ENCODE data around the genes SULF2 and ARFGEF2.

GRCh38 chr20:47743710-47744107, 41.6 kb downstream of the SULF2 start:
- RRBS: no CpG with 5 or more reads among the region's 6 CpGs

DNA sequence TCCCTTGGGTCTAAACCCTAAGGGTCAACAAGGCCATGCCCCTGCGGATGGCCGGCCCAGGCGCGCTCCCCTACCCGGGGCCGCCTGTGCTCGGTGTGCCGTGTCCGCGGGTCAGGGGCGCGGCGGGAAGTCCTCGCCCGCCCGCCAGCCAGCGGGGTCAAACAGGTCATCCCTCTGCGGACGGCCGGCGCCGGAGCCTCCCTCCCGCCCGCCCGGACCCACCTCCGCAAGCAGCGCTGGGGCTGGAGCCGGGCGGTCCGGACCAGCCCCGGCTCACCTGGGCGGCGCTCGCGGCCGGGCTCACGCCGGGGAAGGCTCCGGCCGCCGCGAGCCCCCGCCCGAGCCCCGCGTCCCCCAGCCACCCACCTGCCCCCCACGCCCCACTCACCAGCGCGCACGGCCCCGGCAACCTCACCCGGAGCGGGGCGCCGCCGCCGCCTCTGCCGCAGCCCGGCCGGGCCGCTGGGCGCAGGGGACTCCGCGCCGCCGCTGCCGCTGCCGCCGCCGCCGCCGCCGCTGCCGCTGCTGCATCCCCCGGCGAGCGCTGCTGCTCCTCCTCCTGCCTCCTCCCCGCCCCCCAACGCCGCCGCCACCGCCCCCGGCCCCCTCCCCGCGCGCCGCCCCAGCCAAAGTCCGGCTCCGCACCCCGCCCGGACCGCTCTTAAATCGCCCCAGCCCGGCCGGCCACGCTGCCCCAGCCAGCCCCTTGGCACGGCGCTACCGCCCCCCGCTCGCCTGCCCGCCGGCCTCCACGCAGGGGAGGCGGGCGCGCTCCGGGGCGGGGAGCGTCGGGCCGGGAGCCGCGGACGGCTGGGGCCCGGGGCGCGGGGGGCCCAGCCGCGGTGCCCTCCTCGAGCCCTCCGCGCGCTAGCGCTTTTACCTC, at the start of gene SULF2:
TSS of gene SULF2 (minus strand) at position 527 of the 883 bp plus-strand sequence.
- RRBS: 84% methylated on average over 30 of the region's 125 CpGs

DNA sequence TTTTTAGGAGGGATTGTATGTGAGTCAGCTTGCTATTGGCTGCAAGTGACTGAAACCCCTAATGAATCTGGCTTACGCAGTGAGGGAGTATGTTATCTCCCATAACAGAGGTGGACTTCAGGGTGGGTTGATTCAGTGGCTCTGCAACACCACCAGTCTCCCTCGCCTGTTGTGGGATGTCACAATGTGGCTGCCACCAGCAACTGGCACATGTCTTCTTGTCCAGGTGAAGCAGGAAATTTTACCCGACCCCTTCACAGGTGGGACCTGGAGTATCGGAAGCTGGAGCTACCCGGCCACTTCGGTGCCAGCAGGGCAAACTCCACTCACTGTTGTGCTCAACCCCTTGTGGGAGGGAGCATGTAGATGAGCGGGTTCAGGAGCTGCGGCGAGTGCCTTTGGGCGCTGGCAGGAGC, 20.5 kb upstream of the SULF2 start:
- RRBS: no CpG with 5 or more reads among the region's 10 CpGs

- RRBS: no CpG with 5 or more reads among the region's 8 CpGs
These were observed 72.9 kb upstream of the SULF2 start for GRCh38 chr20:47858136-47858592.

DNA sequence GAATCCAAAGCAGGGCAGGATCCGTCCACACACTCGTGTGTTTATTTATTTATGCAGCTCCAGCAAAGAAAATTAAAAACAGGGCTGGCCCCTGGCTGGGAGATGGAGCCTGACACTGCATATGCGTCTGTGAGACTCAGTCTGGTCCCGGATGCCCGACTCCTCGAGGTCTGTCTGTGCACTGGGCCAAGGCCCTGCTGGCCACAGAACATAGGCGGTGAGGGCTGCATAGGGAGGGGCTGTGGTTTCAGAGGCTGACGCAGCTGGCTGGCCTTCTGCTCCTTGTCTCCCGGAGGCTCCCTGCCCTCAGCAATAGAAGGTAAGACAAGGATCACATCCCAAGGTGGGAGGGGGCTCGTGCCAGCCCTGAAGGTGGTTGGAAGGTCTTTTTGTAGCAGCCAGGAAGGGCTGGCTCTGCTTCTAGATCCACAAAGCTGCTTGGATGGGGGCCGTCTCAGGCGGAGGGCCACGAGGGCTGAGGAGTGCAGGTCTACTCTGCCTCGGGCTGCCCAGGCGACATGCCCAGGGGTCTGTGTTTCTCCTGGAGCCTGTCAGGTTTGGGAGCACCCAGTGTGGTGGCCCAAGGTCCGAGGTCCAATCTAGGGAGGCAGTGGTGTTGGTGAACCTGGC, 239.8 kb upstream of the SULF2 start:
- RRBS: no CpG with 5 or more reads among the region's 16 CpGs

- RRBS: no CpG with 5 or more reads among the region's 11 CpGs
These were observed 368.2 kb upstream of the SULF2 start for GRCh38 chr20:48153336-48154055.

DNA sequence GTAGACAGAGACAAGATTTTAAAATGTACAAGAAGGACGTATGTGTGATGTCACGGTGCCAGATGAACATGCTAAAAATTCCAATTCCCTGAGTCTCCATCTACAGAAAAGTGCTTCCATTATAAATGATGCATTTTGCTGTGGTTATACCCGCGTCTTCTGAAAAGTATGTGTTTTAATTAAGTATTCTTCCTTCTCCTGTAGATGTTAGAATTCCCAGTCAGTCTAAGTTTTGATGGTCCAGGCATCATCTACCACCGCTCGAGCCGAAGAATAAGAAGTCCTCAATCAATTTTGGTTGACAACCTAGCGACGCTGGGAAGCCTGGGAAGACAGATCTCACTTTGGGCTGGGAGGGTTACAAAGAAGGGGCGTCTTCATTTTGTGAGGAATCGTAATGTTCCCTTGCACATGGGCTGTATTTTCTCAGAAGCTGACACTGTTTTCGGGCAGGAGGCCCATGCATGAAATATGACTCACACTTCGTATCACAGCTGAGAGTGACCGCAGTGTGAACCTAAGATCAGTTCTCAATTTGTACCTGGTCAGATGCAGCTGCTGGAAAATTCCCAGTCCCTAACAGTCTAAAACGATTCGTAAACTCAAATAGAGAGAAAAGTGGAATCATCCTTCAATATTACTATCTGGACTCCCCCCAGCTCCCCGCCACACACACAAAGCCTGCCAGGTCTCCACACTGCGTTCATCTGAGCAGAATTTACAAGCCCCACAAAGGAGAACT, 488.8 kb downstream of the PREX1 start:
- RRBS: no CpG with 5 or more reads among the region's 18 CpGs

GRCh38 chr20:48538422-48538847, 289.4 kb downstream of the PREX1 start:
- RRBS: no CpG with 5 or more reads among the region's 5 CpGs

GRCh38 chr20:48630629-48631183, 197.1 kb downstream of the PREX1 start:
- RRBS: no CpG with 5 or more reads among the region's 17 CpGs

DNA sequence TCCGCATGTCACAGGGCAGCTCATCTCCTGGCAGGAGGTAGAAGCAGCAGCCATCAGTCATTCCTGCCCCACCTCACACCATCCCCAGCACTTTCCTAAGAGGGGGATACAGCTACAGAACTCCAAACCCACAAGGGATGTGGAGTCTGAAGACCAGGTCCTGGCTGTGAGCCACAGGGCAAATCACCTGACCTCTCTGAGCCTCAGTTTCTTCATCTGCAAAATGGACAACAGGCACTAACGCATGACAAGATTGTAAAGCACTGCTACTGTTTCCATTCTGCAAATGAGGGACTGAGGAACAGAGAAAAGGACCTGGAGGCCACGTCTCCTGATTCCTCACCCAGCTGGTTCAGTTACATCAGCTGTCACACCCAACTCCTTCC, 185.3 kb downstream of the PREX1 start:
- RRBS: no CpG with 5 or more reads among the region's 3 CpGs

DNA sequence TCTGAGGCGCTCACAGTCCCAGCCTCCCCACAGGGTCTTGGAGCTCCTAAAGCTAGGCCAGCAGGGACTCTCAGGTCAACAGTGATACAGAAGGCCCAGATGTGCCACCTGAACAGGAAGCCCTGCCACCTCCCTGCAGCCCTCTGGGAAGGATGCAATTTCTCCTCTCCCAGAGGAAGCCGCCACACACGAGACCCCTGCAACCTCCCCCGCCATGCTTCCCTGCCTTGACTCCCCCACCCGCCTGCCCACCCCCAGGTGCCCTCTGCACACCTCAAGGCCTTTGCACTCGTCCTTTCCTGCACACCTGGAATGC, 158.9 kb downstream of the PREX1 start:
- RRBS: no CpG with 5 or more reads among the region's 6 CpGs

DNA sequence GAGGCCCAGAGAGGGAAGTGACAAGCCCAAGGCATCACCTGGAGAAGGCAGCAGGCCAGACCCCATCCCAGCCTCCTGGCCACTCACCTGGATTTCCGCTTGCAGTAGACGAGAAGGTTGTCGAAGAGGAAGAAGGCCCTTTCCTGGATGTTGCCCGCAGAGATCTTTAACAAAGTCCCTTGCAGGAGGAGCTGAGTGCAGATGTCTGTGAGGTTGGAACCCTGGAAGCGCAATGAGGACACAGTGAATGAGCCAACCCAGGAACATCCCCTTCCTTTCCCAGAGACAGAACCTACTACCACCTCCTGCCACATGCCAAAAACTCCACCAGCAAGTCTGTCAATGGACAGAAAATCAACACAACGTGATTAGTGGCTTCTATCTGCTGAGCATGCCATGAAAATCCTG, 127.1 kb downstream of the PREX1 start:
- RRBS: no CpG with 5 or more reads among the region's 6 CpGs

- RRBS: no CpG with 5 or more reads among the region's 11 CpGs
These were observed 120.9 kb downstream of the PREX1 start for GRCh38 chr20:48706813-48707479.

DNA sequence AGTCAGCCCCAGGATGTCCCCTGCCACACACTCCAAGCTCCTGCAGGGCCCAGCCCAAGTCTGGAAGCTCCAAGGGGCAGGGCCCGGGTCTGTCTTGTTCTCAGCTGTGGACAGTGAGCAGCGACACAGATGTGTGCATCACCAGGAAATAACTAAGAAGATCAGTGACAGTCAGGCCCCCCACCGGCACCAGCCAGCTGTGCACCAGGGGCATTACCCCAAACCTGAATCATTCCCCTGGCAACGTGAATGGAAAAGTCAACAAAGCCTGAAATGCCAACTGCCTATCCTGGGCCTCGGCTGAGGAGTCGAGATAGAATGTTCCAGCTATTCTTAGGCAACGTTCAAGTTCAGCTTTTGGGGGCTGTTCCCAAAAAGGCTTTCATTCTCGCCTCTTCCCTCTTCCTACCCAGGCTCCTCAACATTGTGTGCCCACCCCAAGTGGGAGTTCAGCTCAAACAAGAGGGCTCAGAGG, 105.0 kb downstream of the PREX1 start:
- RRBS: 11% methylated on average over 2 of the region's 8 CpGs

DNA sequence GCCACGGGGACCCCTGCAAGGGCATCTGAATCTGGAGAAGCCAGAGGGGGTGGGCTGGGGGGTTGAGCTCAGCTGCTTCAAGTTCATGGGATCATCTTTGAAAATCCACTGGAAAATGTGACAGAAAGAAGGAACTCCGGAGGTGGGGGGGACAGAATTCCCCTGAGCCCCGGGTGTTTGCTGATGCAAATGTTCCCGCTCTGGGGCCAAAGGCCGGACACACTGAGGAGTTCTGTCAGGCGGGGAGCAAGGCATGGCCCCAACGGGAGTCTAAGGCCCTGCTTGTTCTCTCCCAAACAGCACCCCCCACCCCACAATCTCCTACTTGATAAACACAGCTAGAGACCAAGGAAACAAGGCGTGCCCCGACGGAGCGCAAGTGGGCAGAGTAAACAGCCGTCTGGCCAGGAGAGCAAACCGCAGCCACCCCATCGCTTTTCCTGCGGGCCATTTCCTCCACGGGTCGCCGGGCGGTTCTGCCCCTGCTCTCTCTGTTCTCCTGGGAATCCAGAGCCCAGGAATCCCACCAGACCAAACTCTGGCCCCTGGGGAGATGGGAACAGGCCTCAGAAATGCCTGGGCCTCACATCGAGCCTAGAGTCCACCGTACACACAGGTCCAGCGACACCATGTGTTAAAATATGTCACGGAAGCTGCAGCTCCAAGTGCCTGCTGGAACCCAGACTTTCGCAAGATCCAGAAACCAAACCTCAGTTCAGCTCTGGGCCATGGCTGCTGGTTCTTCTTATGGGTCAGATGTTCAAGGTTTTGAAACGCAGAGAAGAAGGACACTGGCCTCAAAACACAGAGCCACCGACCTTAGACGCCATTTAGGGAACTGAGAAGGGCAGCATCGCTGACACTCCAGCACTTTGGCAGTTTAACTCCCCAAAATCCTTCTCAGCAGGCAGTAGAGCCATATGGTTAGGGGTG, 104.3 kb downstream of the PREX1 start:
- RRBS: no CpG with 5 or more reads among the region's 28 CpGs

GRCh38 chr20:48760194-48761193, 67.3 kb downstream of the PREX1 start:
- RRBS: no CpG with 5 or more reads among the region's 13 CpGs

GRCh38 chr20:48764806-48765235, 63.0 kb downstream of the PREX1 start:
- RRBS: no CpG with 5 or more reads among the region's 8 CpGs

DNA sequence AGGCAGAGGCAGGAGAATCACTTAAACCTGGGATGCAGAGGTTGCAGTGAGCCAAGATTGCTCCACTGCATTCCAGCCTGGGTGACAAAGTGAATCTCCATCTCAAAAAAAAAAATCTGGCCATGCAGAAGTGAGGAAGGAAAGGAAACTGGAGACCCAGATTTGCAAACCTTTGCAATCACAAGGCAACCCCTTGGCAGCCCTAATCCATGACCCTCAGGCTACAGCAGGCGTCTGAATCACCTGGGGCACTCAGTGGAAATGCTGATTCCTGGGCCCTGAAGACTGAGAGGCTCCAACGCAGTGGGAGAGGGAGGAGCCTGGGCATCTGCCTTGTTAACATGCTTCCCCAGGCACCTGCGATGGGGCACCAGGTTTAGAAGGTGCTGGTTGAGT, 57.2 kb downstream of the PREX1 start:
- RRBS: no CpG with 5 or more reads among the region's 3 CpGs

DNA sequence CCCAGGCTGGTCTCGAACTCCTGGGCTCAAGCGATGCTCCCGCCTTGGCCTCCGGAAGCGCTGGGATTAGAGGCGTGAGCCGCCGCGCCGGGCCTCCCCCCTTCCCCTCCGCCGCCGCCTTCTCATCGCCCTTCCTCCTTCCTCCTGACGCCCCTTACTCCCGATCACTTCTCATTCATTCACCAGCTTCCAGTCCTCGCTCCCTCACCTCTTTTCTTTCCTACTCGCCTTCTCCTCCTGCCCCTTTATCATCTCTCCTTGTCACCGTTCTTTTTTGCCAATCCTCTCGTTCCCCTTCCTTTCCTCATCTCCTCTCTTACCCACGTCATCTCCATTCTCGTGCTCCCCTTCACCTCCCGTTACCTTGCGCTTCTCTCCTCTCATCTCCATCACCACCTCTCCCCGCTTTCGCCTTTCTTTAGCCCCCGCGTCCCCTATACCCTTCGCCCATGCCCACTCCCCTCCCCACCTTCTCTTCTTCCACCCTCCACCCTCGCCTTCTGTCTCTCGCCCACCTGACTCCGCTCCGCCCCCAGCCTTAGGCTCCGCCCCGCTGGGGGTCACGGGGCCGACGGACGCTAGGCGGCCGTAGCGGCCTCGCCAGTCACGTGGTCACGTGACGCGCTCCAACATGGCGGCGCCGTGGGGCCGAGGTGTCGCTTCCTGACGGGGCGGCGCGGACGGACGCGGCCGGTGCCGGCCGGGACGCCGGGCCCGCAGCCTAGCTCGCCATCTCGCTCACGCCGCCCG, at the start of gene ARFGEF2:
TSS of gene ARFGEF2 (plus strand) at position 607 of the 750 bp plus-strand sequence.
- RRBS: under 1% methylated on average over 7 of the region's 70 CpGs

DNA sequence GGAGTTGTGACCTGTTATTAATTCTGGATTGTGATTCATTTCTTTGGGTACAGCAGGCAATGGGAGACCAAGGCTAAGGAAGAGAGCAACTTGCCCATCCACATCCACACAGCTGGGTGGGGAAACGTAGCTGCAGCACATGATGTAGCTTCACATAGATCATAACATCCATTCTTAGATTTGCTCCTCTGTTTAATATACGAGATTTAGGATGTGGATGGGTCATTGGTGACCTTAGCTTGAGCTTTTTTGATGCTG, 5.2 kb downstream of the ARFGEF2 start:
- RRBS: no CpG with 5 or more reads among the region's 2 CpGs

Measured in CMK (cell line).